GM12891 (cell line): ENCODE measurements around the gene ERLEC1.

DNA sequence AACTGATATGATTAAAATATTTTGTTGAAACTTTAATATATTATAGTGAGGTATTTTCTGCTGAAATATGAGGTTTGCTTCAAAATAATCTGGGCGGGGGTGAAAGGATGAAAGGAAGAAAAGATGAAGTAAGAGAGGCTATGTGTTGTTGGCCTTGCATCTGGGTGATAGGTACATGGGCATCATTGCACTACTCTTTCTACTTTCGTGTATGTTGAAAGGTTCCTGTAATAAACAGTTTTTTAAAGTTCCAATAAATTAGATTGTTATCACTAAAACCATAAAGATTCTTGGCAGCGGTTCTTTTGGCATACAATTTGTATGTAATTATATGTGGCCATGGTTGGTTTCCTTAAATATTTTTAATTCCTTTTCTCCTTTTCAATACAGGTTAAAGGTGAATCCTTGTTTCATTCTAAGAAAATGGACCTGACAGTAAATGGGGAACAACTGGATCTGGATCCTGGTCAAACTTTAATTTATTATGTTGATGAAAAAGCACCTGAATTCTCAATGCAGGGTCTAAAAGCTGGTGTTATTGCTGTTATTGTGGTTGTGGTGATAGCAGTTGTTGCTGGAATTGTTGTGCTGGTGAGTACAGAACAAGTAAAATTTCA is 10.4 kb downstream of the EPCAM start:
- RRBS = no CpG with 5 or more reads among the region's 3 CpGs

- RRBS = no CpG with 5 or more reads among the region's 13 CpGs
Observed at GRCh38 chr2:47777440-47778207, 5.3 kb upstream of the MSH6 start.

DNA sequence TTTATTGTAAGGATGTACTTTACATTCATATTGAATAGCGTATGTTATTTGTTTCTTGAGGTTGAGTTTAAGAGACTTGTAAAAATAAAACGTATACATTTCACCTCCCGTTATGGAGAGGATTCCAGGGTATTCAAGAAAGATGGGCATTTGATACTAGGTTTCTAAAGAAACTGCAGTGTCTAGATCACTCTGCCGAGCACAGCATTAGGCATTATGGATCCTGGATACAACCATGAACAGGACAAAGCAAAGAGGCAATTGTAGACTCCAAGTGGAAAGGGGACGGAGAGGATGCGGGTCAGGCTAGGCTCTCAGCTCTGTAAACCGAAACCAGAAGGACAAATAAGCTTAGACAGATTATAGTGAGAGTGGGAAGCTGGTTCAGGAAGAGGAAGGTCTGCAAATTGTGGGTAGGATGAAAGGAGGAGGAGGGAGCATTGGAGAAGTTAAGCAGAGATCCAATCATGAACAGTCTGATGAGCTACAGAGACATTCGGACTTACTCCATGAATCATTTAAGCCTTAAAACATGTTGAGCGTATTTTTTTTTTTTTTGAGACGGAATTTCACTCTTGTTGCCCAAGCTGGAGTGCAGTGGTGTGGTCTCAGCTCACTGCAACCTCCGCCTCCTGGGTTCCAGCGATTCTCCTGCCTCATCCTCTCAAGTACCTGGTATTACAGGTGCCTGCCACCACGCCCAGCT is 3.0 kb downstream of the MSH6 start:
- RRBS = no CpG with 5 or more reads among the region's 13 CpGs

DNA sequence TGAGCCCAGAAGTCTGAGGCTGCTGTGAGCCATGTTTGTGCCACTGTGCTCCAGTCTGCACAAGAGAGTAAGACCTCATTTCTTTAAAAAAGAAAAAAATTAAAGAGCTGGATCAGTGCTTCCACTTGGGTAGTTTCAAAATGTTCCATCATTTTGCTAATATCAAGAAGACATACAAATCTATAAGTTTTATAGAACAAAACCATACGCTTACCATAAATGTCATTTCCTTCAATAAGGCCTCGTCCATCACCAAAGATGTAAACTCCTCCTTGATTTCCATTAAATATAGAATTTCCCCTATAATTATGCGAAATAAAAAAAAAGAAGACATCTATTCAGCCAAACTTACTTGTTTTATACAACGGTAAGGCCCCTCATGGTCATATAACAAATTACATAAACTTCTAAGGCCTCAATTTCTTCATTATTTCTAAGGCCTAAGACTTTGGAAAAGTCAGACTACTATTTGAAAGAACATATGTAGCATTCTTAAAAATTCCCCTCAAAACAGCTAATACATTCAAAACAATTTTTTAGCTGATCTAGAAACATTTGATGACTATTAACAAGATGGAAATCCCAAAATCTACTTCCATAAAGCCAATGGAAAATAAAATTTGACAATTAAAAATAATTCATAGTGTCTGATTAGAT is 39.2 kb downstream of the MSH6 start:
- RRBS = no CpG with 5 or more reads among the region's 4 CpGs

DNA sequence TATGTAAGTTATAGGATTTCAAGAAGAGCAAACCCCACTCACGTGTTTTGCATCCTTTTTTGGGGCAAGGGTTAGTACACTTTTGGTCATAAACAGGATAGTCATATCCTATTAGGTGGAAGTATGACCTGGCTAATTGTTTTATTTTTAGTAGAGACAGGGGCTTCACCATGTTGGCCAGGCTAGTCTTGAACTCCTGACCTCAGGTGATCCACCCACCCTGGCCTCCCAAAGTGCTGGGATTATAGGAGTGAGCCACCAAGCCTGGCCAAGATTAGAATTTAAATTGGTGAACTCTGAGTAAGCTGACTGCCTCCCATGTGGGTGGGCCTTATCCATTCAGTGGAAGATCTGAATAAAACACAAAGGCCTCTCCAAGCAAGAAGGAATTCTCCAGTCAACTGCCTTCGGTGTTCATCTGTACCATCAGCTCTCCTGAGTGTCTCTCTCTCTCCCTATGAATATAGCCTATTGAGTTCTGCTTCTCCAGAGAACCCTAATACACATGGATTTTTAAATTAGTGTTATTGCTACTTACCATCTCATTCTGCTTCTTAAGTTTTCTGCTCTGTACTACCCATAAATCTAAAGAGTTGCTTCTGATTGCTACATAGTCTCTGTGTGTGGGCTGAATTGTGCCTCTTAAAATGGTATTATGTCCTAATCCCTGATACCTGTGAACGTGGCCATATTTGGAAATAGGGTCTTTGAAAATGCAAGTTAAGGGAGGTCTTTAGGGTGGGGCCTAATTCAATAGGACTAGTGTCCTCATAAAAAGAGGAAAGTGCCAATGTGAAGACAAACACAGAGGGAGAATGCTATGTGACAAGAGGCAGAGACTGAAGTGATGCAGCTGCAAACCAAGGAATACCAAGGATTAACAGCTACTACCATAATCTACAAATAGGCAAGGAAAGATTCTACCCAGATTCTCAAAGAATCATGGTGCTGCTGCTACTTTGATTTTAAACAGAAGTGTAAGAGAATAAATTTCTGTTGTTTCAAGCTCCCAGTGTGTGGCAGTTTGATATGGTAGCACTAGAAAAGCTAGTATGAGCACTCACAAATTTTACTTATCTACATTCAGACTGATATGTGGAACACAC is 36.2 kb downstream of the FBXO11 start:
- RRBS = no CpG with 5 or more reads among the region's 3 CpGs

DNA sequence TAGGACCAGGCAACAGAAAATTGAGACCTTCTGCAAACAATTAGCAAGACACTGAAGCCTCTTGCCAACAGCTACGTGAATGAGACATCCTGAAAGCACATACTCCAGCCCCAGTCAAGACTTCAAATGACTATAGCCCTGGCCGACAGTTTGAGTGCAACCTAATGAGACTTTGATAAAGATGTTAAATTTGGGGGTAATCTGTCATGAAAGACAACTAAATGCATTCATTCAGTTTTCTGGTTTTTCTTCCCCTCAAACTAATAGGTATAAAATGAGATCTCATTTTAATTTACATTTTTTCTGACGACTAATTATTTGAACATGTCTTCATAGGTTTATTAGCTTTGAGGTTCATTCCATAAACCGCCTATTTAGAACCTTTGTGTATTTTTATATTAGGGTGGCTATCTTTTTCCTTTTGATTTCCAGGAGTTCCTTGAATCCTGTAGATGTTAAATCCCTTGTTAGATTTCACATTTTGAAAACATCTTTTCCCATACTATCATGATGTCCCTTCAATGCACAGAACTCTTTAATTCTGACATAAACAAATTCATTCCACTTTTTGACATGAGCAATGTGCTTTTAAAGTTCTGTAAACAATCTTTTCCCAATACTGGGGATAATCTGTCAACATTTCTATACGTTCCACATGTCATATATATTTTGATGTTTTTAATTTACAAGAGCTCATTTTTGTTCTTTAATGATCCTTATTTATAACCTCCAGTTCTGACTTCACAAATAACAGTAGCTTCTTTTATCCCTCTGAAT is 34.8 kb downstream of the FBXO11 start:
- RRBS = no CpG with 5 or more reads among the region's 5 CpGs

DNA sequence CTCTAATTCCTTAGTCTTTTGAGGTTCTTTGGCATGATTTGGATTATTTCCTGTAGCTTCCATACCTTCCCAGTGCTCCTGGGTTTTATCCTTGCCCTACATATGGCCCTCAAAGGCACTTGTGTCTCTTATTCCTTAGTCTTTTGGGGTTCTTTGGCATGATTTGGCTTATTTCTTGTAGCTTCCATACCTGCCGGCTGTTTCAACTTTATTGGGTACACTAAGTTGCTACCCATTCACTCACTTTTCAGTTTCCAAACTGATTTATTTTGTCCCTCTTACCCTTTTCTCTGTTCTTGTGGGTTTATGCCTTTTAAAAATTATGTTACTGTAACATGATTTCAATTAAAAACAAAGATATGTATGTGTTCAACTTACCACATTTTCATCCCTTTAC is 32.8 kb downstream of the FBXO11 start:
- RRBS = no CpG with 5 or more reads among the region's 1 CpG

DNA sequence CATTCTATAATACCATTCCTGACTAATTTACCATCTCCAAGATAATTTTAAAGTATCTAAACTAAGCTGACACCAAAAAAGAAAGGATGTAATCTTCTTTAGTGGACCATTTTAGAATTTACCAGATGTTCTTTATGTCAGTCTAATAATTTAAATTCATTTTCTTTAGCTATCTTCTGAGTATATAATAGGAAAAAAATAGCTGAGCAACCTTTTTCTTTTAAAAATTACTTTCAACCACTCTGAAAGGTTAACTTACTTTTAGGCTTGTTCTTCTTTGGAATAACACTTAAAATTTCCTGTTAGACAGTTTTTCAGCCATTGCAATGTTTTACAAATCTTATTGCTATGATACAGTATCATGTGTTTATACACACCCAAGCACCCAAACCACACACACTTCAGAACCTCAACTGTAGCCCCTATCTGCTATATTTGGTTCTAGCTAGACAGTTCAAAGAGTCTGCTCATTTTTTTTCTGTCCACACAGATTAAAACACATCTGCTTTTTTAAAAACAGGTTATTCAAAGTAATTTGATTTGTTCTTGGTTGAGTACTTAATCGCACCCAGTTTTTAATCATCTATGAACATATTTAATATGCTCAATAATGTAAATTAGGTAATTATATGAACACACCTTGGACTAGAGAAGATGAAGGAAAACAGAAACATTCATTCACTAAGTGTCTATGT is 17.8 kb downstream of the FBXO11 start:
- RRBS = no CpG with 5 or more reads among the region's 1 CpG

DNA sequence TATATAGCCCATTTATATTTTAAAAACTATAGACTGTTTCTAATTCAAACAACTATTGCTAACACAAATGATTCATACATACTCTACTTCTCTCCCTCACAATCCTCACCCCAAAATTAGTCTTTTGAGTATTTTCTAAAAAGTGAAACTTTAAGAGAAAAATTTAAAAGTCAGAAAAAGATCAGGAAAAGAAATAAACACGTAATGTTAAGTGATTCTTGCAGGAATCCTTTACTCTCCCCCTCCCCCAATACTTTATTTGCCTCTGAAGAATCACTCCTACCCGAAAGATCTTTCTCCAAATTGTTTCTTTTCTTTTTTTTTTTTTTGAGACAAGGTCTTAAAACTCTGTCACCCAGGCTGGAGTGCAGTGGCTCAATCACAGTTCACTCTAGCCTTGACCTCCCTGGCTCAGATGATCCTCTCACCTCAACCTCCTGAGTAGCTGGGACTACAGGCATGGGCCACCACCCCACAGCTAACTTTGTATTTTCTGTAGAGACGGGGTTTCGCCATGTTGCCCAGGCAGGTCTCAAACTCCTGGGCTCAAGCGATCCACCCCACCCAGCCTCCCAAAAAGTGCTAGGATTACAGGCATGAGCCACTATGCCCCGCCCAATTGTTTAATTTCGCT is 10.2 kb downstream of the FBXO11 start:
- RRBS = no CpG with 5 or more reads among the region's 7 CpGs

GRCh38 chr2:48441452-48442162 is 1.0 kb downstream of the PPP1R21 start:
- RRBS = no CpG with 5 or more reads among the region's 9 CpGs

- RRBS = no CpG with 5 or more reads among the region's 5 CpGs
Observed at GRCh38 chr2:48568561-48569036, 38.6 kb downstream of the STON1 start.

- RRBS = no CpG with 5 or more reads among the region's 3 CpGs
Observed at GRCh38 chr2:50144122-50144709, 887.7 kb downstream of the NRXN1 start.

DNA sequence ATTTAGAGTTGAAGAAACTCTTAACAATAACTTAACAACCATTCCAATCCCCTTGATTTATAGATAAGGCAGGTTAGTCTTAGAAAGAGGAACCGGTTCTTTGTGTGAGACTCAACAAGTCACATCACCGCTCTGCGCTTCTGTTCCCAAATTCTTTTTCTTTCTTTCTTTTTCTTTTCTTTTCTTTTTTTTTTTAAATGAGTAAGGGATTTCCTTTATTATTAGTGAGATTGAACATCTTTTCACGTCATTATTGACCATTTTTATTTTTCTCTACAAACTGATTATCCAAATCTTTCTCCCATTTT is 655.2 kb downstream of the NRXN1 start:
- RRBS = no CpG with 5 or more reads among the region's 4 CpGs

DNA sequence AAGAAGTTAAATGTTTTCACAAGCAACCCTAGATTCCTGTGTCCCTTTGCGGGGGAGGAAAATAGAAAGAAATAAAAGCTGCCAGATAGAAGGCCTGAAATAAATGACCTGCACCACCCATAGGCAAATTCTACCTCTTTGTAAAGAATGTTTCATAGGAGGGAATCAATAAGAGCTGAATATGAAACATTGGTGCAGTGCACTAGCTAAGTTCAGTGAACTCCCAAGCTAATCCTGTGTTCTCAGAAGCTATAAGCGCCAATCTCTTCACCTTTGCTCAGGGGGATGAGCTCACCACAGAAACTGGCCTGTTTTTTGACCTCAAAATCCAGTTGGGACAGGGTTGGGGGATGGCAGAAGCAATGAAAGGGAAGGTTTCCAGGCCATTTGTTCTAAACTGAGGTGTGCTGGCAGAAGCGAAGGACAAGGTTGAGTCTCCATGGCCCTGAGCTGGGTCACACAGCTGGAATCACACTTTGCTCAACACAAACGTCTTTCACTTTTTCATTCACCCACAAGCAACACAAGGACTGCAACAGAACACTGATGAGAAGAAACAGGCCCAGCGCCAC is 258.5 kb downstream of the NRXN1 start:
- RRBS = no CpG with 5 or more reads among the region's 5 CpGs

- RRBS = no CpG with 5 or more reads among the region's 1 CpG
Observed at GRCh38 chr2:51015268-51015675, 16.7 kb downstream of the NRXN1 start.

DNA sequence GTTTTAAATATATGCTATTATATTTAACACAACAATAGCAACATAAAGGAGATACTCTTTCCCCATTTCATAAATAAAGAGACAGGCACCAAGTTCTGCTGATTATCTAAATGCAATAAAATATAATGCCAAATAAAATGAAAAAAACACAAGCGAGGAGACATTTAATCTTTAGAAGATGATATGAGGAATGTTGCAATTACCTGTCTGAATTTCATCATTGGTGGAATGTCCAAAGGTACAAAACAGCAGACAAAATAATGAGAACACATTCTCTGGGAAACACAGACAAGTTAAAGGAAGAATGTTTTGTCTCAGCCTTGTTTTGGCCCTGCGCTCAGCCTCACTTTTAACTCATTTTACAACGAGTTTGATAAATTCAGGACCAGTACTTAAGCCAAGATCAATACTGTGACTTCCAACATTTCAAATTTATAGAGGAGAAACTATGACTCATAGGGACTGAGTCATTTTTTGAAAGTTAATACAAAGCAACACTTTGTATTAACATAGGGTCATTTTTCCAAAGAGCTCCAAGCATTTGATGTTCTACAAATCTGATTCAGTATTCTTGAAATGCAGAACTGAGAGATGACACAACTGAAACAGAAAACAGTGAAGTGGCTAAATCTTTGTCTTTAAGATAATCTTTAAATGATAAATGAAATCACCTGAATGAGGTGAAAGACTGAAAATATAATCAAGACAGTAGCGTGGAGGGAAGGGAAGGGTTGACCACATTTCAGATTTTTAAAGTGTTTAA is 833.2 kb upstream of the CHAC2 start:
- RRBS = no CpG with 5 or more reads among the region's 4 CpGs

- RRBS = no CpG with 5 or more reads among the region's 12 CpGs
Observed at GRCh38 chr2:53259054-53259599, 508.5 kb upstream of the CHAC2 start.

DNA sequence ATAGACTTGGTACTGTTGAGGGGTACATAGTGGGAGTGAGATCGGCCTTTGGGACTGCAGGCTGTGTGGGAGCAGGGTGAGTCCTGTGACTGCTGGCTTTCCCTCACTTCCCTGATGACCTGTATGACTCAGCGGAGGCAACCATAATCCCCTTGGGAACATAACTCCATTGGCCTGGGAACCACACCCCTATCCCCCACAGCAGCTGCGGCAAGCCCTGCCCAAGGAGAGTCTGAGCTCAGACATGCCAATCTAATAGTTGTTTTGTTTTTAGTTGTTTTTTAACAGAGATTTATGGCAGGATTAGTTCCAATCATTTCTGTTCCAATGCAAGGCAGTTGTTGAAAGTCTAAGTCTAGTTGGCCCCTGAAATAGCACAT is 414.1 kb upstream of the CHAC2 start:
- RRBS = no CpG with 5 or more reads among the region's 3 CpGs

- RRBS = 95% methylated on average over 2 of the region's 6 CpGs
Observed at GRCh38 chr2:53714124-53714656, 53.4 kb upstream of the CHAC2 start.

DNA sequence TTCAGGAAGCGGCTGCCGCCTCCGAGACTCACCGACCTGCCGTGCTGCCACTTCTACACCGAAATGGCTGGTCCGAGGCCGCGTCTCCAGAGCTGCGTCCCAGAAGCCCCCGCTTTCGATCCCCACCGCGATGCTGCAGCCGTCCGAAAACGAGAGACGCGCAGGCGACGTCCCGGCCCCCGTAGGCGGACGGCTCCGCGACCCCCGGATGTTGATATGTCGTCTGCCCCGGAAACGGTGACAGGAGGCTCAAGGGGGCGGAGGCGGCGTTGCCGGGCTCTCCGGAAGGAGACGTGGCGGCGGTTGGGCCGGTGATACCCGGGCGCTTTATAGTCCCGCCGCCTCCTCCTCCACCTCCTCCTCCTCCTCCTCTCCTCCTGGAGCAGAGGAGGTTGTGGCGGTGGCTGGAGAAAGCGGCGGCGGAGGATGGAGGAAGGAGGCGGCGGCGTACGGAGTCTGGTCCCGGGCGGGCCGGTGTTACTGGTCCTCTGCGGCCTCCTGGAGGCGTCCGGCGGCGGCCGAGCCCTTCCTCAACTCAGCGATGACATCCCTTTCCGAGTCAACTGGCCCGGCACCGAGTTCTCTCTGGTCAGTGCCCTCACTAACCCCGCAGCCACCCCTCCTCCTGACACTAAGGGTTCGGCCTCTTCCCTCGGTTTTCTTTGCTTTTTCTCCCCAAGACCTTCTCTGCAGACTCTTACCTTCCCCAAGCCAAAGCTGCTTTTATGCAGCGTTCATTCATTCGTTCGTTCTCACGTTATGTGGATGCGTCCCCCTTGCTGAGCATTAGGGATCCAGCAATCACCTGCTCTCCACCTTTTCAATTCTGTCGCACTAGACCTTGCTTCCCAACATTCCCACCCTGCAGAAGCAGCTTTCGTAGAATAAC is at the start of gene ERLEC1:
ERLEC1 (plus strand) TSS at position 260 of the 889 bp plus-strand sequence.
- RRBS = 1% methylated on average over 10 of the region's 75 CpGs